AG09319 (cell line): ENCODE measurements around a stretch of chr5.

DNA sequence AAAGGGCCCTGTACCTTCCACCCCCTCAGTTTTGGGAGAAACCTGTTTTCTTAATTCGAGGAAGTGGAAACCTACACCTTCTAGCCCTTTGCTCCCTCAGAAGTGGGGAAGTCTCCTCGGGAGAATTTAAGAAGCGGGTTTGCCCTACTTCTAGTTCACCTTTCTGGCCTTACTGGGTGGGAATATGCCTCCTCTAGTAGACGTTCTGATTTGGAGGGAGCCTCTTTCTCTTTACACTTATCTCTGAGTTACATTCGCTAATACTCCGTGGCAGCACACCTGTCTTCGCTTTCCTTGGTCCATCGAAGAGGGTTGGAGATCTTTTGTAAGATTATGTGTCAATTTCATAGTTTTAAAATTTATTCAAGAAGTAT is 905 bp downstream of the GPBP1 start:
- RRBS: no CpG with 5 or more reads among the region's 8 CpGs

- RRBS: no CpG with 5 or more reads among the region's 1 CpG
Measured at GRCh38 chr5:57452737-57453512, 29.7 kb downstream of the ACTBL2 start.

DNA sequence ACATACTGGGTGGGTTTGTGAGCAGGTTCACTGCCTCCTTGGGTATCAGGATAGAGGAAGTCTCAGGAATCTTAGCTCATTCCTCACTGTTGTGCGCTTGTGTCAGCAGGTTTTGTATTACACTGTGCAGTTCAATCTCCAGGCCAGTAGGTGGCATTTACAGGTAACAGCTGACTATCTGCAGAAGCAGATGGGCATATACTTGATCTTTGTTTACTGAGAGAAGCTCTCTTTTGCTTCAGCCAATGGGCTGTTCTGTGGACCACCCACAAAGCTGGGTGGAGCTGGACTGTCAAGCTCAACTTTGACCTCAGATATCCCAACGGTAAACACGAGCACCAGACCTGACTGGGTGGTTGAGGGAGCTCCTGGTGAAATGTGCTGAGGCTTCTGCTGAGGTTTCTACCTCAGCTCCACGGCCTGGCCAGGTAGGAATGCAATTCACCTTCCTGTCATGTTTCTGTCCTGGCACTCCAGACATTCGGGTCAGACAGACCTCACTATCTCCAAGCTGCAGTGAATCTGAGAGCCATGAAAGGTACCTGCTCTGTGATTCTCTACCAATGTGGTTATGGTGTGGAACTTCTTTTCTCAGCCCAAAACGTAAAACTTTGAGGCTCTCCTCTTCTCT is 167.8 kb upstream of the ACTBL2 start:
- RRBS: no CpG with 5 or more reads among the region's 6 CpGs

DNA sequence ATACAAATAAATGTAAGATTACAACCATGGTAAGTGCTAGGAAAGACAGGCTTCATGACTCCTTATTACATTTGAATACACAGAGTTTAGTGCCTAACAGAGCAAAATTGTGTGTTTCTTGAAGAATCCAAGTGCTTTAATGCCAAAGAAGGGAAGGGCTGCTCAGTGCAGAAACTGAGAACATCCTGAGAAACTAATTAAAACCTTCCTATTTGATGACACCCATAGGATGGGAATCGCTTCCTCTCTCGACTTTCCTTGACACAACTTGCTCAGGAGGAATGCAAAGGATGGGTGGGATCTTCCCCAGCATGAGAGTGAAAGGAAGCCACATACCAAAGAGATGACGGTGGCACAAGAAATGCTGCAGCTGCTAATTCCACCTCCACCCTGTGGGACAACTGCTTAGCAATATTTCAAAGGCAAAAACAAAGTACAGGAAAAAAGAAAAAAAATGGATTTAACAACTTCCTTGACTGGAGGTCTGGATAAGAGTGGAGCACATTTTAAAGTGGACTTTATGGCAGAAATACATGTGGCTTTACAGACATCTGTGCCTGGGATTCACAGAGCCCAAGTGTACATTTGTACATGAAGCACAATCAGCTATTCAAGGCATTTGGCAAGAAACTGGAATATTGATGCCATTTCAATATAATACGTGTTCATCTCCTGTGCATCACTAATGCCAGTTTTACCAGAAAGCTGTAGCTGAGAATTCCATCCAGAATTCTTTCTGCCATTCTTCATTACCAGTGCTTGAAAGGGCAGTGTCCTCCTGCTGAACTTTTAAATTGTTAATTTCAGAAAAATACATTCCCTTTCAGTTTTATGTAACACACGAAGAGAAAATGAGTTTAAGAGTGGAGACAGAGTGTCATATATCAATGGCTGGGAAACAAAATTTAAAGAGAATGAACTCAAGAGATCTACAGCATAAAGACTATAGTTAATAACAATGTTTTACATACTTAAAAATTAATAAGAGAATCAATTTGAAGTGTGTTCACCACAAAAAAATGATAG is 359.2 kb upstream of the ACTBL2 start:
- RRBS: no CpG with 5 or more reads among the region's 5 CpGs

DNA sequence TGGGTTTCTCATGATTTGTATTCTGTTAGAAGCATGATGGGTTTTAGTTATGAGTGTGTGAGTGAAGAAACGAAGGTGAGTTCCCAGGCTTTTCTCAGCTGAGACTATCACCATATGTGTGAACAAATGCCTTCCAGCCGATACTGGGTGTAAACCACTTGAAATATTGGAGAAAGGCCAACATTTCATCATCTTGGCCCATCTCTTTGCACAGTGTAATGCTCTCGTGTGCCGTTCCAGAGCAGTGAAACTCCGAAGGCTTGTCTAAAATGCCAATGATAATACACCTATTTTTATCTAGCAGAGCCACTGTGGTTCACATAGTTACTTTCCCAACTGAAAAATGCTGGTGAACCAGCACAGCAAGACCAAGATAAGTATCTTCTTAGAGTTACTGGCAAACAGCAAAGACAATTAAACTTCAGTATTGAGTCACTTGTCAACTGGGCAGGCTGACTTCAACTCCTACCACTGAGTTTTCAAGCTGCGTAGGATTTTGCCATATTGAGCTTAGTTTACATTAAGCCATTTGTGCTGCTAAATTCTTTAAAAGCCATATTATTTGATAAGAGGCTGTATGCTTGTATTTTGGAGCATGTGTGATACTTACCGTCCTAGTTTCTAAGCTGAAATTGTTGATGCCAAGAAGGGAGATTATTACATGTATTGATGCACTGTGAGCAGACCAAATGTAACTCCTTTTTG is 379.9 kb upstream of the ACTBL2 start:
- RRBS: no CpG with 5 or more reads among the region's 7 CpGs

GRCh38 chr5:57891389-57892083 is 408.9 kb upstream of the ACTBL2 start:
- RRBS: no CpG with 5 or more reads among the region's 4 CpGs

- RRBS: no CpG with 5 or more reads among the region's 2 CpGs
Measured at GRCh38 chr5:58022105-58022512, 437.8 kb downstream of the PLK2 start.

DNA sequence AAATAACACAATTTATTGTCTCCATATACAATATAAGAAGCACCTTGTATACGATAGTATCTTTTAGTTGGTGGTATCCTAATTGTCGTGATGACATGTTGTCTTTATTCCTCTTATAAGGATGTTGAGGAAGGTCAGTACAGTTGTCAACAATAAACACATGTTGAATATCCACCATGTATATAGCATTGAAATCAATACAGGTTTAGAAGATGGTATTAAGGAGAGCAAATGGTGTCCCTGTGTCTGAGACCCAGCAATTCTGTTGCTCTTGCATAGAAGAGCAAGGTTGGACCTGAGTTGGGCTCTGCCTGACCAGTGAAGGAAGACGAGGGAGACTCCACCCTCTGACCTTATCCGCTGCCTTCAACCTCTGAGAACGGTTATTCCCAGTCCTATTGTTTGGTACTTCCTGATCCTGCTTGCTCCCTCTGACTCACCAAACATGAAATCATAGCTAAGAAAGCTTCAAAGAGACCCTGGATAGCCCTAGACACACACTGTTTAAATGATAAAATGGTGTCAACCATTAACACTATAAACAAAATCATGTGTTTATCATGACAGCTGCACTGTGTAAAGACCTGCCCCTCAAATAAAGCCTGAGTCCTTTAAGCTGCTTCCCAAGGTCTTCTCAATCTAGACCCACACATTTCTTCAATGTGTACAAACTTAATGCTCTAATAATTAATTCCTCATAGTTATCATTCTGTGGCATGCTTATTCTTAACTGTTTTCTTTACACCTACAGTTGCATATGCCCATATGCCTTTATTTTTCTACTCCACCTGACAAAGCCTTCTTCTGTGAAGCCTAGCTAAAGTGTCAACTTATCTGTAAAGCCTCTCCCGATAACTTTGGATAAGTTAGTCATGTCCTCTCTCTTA is 218.4 kb downstream of the PLK2 start:
- RRBS: no CpG with 5 or more reads among the region's 6 CpGs

DNA sequence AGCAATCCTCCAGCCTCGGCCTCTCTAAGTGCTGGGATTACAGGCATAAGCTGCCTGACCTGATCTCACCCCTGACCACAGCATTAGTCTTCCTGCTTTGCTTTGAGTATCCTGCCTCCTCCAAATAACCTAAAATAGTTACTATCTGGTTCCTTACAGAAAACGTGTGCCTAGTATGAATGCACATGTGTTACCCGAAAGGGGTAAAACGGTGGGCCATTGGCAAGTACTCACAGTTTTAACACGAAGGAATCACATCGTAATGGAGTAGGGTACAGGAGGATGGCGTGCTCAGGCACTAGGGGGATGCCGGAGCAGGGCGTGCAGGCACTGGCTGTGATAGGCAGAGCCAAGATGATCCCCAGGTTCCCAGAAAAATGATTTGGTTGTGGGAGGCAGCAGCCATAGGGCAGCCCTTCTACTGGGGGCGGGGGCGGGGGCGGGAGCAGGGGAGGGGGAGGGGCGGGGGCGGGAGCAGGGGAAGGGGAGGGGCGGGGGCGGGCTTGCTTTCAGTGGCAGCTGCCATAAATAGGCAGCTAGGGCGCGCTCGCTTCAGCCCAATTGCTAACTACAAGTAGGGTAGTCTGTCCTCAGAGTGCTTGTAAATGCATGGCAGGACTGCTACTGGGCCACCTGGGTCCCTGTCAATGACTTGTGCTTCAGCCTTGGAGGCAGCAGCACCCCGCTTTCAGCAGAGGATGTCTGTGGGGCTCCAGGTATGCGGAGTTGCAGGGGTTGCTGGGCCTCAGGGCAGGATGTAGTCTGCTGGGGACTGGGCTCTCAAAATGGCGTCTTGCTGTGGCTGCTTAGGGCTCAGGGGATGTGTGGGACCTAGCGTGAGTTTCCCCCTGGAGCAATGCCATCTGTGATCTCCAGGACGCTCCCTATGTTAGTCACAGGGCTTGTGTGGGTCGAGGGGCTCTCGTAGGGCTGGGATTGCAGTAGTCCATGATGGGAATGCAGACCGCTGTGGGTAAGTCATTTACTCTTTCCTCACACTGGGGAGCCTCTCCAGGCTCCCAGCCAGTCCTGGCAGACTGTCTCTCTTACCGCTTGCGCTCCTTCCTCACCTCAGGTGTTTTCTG is 354.3 kb downstream of the RAB3C start:
- RRBS: no CpG with 5 or more reads among the region's 29 CpGs

DNA sequence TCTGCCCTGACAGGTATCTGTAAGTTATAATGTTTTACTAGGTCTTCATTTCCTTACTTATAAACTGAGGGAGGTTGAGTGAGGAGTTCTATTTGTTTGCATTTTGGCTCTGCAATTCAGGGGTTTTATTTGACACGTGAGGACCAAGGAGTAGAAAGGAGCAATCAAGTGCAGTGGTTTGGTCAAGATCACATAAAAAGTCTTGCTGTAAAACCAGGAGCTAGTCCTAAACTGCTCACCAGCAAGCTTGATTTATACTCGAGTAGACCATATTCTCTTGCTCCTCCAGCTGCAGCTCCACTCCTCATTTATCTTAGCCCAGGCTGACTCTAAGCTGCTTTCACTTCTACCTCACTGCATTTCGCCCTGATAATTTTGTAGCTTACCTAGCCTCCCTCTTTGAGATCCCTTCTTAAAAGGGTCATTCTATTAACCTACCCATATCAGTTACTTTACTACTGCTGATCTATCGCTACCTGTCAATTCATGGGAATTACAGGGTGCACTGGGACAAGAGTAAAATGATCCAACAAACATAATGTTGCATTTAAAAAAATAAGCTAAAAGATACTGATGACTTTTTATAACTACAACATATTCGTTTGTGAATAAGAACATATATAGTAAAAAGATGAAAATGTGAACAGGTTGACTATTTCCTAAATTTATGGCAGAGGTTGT is 541.4 kb downstream of the RAB3C start:
- RRBS: no CpG with 5 or more reads among the region's 5 CpGs

- RRBS: no CpG with 5 or more reads among the region's 7 CpGs
Measured at GRCh38 chr5:59317272-59318028, 576.1 kb downstream of the PDE4D start.

GRCh38 chr5:59543427-59543841 is 350.1 kb downstream of the PDE4D start:
- RRBS: no CpG with 5 or more reads among the region's 4 CpGs

DNA sequence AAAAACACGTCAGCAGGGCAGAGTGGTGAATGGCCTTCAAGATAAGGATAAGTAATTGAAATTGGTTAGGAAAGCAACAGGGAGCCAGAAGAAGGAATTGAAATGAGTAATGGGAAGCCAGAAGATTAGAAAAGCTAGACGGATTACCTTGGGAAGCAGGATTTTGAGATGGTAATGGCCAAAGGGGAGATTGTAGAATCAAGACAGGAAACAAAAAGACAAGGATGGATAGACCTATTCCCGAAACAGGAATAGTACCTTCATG is 244.2 kb downstream of the PDE4D start:
- RRBS: no CpG with 5 or more reads among the region's 3 CpGs

- RRBS: no CpG with 5 or more reads among the region's 6 CpGs
Measured at GRCh38 chr5:59746914-59747586, 146.5 kb downstream of the PDE4D start.

DNA sequence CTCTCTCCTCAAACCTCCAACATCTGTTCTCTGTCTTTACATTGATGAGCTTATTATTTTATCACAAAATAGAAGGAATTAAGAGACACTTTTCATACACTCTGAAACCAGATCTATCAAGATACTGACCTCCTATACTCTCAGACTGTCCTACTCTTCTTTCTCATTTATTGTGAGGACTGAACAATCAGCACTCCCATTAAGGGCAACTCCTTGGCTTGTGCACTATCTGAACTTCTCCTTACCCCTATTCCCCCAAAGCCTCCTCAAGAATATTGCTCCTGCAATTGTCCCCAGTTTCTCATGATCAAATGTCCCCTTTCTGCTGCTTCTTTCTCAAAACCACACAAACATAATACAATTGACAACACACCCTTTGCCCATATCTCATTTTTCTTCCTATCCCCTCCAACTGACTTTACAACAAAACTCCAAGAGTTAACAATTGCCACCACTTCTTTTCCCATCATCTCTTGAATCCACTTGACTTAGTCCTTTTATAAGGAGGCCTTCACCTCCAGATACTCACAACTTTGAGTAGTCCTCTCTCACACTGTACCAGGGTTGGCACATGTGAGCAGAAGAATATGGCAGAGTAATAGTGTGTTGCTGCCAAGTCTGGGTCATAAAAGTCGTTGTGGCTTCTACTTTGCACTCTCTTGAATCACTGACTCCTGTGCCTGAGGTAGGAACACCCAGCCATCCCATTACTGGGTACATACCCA is 145.8 kb downstream of the PDE4D start:
- RRBS: no CpG with 5 or more reads among the region's 1 CpG

GRCh38 chr5:60248800-60249116 is 355.2 kb upstream of the PDE4D start:
- RRBS: no CpG with 5 or more reads among the region's 1 CpG

DNA sequence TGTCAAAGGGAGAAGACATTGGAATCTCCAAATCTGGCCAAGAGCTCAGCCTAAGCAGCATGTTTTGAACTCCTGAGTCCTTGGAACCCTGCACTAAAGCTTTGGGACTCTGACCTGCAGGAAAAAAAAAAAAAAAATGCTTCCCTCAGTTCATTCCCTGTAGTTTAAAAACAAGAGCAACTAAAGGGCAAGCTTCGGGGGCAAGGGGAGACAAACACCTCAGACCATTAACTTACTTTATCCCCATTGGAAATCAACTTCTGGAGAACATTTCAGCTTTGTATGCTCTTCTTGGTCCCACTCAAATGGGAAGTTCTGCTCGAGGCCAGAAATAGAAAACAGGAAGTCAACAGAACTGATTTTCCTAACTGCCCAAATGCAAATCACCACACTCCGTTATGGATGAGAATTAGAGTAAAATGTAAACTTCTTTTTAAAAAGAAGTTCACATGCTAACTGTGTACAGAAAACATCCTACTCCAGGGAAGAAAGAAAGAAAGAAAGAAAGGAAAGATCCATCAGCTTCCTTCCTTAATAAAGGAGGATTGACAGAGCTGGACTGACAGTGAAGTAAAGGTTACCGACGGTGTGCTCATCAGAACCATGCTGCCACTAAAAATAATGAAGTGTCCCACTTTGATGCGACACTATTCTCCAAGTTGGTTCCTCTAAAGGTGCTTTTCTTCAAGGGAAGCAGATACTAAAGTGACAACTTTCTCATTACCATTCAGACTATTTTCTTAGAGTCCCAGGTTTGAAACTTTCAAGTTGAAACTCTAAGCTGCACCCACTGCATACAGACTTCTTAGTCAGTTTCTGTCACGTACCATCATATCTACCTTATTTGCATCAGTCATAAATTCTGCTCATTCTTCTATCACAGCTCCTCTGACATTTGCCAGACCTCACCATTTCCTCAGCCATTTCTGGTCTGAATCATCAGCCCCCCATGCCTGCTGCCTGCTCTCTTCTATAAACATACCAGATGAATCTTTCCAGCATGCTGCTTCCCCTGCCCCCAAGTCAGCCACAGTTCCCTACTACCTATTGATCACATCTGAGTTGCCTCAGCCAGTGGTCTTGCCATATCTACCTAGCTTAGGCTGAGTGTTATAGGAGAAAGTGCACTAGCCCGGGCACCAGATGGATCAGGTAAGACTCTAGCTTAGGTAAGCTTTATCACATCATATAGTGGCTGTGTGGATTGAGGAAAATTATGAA is 177.7 kb downstream of the DEPDC1B start:
- RRBS: no CpG with 5 or more reads among the region's 8 CpGs

DNA sequence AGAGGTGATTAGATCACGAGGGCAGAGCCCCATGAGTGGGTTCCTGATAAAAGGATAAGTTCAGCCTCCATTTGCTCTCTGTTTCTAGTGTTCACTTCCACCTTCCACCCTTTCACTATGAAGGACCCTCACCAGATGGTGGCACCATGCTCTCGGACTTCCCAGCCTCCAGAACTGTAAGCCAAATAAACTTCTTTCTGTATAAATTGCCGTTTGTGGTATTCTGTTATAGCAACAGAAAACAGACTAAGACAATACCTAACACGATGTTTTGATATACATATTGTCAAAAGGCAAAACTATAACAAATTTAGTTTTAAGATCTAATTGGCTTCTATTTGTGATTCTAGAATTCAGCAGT is 166.1 kb downstream of the DEPDC1B start:
- RRBS: no CpG with 5 or more reads among the region's 4 CpGs

GRCh38 chr5:60842760-60843844 is 967 bp downstream of the ELOVL7 start:
- RRBS: 2% methylated on average over 15 of the region's 64 CpGs

DNA sequence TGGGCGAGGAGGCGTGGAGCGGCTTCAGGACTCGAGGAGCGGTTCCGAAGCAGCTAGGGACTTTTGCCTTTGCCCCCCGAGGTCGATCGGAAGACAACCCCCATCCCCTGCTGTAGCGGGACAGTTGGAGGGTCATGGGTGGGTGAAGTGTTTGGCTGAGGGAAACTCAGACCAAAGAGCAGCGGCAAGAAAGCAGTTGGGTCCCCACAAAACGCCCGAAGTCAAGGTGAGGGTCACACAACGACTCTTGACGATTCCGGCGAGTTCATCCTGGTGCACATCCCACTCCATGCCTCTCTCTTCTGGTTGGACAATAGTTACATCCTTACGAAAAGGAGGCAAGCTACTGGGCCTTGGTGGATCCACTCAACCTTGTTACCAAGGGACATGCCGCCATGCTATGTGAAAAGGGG is 477 bp upstream of the SMIM15 start:
- RRBS: no CpG with 5 or more reads among the region's 19 CpGs